Subcutaneous preadipocyte (primary cell): ENCODE measurements around a stretch of chr10.

- CAGE, long polyA plus RNA = no peak
These were observed 3.0 kb downstream of the PLAU start for GRCh38 chr10:73913943-73914328.

- CAGE, long polyA plus RNA = no peak
These were observed 31.2 kb downstream of the AP3M1 start for GRCh38 chr10:74119047-74120186.

DNA sequence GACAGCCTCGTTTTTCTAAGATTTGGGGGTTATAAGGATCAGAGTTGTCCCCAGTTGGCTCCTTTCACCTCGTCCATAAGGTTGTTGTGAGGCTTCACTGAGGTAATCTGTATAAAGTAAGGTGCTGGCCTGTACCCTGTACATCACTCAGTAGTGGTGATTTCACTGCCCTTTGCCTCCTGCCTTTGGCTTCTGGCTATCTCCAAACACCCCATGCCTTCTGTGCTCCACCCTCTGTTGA is 54.8 kb downstream of the KAT6B start:
- CAGE, long polyA plus RNA = no peak

GRCh38 chr10:75156058-75156742 is 44.7 kb downstream of the SAMD8 start:
- CAGE, long polyA plus RNA = no peak

DNA sequence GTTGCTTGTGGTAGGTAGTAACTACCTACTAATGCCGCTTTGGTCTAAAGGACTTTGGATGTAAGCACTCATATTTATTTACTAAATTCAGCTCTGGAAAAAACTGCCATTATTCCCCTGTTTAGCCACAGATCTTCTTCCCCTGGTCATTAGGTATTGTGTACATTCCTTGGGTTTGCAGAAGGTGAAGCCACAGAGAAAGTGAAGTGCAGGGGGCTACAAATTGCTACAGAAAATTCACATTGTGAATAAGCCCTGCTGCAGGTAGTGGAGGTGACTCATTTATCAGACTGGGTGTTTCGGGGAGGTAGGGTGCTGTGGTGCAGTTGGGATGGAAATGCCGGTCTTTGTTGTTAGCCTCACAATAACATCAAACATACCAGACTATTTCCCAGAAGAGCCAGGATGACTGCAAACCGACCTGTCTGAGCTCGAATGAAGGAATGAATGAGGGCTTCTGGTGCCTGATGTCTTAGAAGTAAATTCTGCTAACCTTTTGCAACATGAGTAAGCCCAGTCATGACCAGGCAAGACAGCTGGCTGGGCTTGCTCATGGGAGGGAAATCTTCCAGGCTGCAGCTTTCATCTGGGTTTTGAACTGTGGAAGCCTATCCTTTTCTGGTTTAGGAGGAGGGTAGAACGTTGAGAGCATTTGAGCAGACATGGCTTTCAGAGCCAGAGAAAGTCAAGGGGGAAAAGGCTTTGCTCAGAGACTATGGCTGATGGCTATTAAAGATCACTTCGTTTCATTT is 2.5 kb upstream of the VDAC2 start:
- CAGE, long polyA plus RNA = no peak

DNA sequence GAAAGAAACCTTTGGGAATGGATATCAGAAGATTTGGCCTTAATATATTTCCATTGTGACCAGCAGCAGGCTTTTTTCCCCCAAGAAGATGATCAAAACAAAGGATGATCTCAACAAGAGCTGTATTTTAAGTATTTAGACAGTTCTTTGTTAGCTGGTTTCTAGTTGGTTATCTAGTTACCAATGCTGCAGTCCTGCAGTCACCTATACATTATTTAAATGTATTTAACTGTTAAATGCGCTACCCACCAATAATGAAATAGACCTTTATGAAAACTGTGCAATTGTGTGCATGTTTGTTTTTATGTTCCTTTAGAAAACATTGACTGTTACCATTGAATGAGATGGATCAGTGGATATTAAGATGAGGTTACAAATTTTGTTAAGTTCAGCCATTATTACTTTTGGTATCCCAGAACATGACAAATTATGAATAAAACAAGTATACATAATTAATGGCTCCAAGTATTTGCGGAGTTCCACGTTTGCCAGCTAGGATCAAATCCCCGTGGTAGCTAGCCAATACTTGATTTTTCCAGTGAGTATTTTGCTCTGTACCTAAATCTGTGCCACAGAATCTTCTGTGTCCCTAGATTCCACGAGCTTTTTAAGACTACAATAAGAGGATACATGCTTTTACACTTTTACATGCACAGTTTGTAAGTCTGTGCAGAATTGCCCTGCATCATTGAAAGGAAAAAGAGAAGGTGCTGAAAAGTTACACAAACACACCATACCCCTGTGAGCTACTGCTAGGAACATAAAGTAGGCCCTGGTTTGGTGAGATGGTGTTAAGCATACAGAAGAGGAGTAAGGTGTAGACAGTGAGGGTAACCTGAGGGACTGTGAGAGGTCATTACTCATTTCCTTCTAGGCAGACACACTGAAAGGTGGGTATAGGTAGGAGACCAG is 4.5 kb downstream of the COMTD1 start:
- CAGE, long polyA plus RNA = no peak

DNA sequence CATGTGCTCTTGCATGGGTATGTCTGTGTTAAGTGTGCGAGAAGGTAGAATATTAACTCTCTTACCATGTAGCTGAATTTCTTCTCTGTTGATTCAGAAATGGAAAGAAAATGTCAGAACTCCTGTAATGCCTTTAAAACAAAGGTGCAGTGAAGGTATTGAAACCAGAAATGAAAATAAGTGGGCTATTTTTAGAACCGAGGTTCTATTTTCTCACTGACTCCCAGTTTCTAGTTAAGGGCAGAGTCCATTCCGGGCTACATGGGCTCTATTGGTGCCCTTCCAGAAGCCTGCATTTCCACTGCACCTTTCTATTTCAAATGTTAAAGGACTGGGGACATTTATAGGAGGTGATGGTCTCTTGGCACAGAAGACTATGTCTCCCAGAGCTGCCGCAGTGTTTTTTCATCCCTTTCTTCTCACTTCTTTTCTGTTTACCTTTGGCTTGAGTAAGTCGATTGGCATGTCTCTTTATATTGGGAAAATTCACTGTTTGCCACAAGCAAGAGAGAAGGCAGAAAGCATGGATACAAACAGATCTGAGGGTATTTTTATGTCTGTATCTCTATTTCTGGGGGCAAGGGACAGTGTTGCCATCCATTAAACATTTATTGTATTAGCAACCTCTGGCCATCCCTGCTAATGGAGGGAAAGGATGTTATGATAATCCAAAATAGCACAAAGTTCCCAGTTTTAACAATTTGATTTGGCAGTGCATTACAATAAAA is 175.0 kb downstream of the LRMDA start:
- CAGE, long polyA plus RNA = no peak

DNA sequence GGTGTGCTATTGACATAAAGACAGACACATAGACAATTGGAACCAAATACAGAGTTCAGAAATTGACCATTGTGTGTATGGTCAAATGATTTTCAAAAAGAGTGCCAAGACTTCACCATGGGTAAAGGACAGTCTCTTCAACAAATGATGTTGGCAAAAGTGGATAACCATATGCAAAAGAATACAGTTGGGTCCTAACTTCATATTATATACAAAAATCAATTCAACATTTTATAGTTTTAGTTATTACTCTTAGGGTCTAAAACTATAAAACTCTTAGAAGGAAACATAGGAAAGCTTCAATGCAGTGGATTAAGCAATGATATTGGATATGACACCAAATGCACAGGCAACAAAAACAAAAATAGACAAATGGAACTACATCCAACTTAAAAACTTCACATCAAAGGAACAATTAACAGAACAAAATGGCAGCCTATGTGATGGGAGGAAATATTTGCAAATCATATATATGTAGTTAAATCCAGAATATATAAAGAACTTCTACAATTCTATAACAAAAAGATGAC is 415.8 kb downstream of the LRMDA start:
- CAGE, long polyA plus RNA = no peak

- CAGE, long polyA plus RNA = no peak
These were observed 525.3 kb downstream of the LRMDA start for GRCh38 chr10:75956735-75957054.

DNA sequence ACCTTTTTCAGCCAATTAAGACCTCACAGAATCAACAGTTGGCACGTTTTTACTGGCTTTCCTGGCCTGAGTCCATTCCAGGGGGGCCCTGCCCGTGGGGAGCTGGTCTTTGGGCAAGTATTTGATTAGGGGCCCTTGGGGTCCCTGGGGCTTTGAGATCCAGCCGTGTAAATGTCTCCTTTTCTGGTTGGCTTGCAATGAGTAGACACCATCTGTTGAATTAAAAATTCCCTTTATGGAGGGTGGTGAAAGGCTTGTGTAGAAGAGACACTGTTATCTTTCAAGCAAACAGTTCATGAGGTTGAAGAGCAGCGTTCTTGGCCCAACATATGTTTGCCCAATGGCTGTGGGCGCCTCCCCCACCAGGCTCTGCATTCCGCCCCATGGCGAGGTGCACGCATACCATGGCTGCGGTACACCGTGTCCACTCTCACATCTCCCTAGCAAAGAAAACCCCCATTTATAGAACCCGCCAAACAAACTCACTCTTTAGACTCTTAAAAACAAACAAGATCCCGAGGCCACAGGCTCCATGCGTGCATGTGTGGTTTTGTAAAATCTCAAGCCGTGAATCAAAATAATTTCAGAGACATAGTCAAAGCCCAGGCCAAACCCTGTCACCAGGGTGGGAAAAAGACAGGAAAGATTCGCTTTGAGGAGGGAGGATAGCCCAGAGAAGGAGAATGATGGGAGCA is 593.3 kb downstream of the LRMDA start:
- CAGE, long polyA plus RNA = no peak

- CAGE, long polyA plus RNA = no peak
These were observed 719.1 kb downstream of the LRMDA start for GRCh38 chr10:76150133-76151245.

GRCh38 chr10:76436184-76436631 is 1004.8 kb downstream of the LRMDA start:
- CAGE, long polyA plus RNA = no peak

GRCh38 chr10:77009636-77010211 is 627.9 kb downstream of the KCNMA1 start:
- CAGE, long polyA plus RNA = no peak

GRCh38 chr10:77192982-77193588 is 444.5 kb downstream of the KCNMA1 start:
- CAGE, long polyA plus RNA = no peak

GRCh38 chr10:77243080-77243631 is 394.5 kb downstream of the KCNMA1 start:
- CAGE, long polyA plus RNA = no peak

DNA sequence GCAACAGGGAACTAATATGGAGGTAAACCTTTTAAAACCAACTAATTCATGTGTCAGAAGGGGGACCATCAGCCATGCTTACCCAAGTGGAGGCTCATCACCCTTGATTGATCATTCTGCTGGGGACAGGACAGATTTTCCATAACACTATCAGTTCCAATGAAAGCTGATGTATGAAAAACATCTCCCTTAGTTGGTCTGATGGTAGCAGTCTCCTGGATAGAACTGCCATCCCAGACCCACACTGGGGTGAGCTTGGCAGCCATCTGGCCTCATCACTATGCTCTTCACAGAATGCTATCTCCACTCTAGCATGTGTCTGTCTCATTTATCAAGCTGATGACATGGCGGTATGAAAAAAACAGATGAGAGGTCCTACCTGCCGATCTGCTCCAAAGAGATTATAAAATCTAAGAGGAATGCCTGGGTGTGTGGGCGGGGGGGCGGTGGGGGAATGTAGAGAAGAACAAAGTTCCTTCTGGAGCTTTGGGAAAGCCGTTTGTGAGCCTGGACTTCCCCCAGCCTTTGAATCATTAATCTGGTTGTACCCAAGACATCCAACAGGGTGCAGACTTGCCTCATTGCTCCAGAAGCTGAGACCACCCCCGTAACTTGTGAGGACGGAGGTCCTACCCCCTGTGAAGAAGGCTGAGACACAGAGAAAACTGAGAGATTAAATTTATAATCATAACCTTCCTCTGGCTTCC is 341.0 kb downstream of the KCNMA1 start:
- CAGE, long polyA plus RNA = no peak

GRCh38 chr10:77390193-77391328 is 247.0 kb downstream of the KCNMA1 start:
- CAGE, long polyA plus RNA = no peak

- CAGE, long polyA plus RNA = no peak
These were observed 220.8 kb downstream of the KCNMA1 start for GRCh38 chr10:77416701-77417308.

DNA sequence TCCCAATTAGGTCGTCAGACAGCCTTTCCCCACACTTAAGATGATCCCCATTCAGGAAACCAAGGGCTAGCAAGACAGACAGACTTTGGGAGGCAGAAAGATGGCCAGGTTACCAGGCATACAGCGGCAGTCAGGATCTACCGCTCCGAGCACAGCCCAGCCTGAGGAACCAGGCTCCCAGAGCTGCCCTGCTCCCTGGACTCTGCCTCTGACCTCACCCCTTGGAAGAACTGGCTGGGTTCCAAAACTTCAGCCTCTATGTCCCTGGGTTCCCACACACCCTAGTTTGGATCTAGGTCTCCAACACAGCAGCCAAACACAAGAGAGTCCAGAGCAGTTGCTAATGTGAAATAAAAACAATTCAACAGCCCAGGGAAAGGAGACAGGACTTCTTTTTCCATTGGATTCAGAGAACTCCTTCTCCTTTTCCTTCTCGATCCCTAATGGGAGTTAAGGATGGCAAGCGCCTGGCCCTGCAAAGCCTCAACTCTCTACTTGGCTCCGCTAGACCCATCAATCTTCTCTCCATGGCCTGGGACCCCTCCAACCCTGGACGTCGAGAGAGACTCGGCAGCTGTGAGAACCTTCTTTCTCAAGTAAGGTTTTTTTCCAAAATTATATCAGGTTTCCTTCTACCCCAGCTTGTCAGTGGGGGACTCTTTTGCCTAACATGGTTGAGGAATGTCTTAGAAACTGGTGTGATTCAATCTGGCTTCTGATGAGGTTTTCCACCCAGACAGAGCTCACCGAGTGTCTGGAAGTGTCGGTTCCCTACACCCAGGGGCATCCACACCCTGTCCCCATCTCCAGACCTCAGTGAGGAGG is 219.6 kb downstream of the KCNMA1 start:
- CAGE, long polyA plus RNA = no peak

DNA sequence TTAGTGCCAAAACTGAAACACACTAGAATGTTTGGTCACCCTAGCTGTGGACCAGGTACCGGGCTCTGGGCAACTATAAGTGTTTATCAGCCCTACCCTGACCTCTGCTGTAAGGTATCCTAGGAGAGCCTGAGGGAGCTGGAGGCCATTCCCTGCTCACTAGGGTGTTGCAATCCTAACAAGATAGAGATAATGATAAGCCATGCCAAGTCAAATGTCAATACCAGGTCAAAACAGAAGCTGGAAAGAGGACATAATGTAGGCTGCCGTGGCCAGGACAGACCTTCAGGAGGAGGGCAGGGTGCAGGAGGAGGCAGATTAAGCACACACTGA is 151.7 kb downstream of the KCNMA1 start:
- CAGE, long polyA plus RNA = no peak